Neural progenitor cell (in vitro differentiated cells): ENCODE results near the gene RASL12.

DNA sequence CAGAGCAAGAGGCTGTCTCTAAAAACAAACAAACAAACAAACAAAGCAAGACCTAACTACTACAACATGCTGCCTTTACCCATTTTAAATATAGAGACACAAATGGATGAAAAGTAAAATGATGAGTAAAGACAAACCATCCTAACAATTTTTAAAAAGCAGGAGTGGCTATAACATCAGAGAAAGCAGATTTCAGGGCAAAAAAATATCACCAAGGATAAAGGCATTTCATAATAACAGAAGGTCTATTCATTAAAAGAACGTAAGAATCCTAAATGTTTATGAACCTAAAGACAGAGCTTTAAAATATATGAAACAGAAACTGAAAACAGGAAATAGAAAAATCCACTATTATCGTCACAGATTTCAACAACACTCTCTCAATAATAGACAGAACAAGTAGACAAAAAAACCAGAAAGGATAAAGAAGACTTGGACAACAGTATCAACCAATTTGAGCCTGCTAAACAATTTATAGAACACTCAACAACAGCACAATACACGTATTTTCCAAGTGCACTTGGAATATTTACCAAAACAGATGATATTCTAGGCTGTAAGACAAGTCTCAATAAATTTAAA is 71.4 kb downstream of the FBXL22 start:
- RAMPAGE, long total RNA = no peak

GRCh38 chr15:63800119-63800979 is 33.4 kb downstream of the HERC1 start:
- RAMPAGE, long total RNA = no peak

DNA sequence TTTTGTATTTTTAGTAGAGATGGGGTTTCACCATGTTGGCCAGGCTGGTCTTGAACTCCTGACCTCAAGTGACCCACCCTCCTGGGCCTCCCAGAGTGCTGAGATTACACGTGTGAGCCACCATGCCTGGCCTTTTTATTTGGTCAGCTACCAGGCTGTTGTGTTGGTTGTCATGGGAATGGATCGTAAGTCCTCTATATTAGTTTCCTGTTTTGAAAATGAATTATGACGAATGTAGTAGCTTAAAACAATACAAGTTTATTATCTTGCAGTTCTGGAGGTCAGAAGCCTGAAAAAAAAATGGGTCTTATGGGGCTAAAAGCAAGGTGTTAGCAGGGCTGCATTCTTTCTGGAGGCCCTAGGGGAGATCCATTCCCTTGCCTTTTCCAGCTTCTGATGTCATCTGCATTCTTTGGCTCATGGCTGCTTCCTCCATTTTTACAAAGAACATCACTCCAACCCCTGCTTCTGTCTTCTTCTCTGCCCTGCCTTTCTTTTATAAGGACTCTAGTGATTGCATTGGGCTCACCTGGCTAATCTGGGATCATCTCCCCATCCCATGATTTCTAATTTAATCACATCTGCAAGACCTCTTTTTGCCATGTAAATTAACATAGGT is 25.2 kb upstream of the HERC1 start:
- RAMPAGE, long total RNA = no peak

DNA sequence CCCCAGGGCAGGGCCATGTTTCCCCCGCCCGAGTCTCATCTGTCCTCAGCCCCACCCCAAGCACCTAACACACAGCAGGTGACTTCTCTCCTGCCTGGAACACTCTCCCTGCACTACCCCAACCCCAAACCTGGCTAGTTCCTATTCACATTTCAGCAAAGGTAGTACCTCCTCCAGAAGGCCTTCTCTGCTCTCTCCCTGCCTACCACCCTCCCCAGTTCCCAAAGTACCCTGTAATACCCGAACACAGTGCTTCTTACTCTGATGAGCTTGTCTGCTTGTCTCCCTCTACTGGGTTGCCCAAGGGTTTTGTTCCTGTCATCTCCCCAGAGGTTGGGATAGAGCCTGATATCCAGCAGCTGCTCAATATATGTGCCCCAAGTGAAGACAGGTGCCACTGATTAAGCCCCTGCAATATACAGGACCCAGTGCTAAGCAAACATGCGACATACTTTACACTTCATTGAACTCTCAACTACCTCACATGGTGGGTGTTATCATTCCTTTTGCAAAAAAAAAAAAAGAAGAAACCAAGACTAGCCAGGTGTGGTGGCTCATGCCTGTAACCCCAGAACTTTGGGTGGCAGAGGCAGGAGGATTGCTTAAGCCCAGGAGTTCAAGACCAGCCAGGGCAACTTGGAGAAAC is 103.6 kb downstream of the DAPK2 start:
- RAMPAGE, long total RNA = no peak

- RAMPAGE, long total RNA = no peak
Measured at GRCh38 chr15:63945614-63946937, 100.2 kb downstream of the DAPK2 start.

- RAMPAGE, long total RNA = no peak
Measured at GRCh38 chr15:64024405-64025215, 21.7 kb downstream of the DAPK2 start.

- RAMPAGE, long total RNA = no peak
Measured at GRCh38 chr15:64161305-64162406, 1.2 kb downstream of the PPIB start.

DNA sequence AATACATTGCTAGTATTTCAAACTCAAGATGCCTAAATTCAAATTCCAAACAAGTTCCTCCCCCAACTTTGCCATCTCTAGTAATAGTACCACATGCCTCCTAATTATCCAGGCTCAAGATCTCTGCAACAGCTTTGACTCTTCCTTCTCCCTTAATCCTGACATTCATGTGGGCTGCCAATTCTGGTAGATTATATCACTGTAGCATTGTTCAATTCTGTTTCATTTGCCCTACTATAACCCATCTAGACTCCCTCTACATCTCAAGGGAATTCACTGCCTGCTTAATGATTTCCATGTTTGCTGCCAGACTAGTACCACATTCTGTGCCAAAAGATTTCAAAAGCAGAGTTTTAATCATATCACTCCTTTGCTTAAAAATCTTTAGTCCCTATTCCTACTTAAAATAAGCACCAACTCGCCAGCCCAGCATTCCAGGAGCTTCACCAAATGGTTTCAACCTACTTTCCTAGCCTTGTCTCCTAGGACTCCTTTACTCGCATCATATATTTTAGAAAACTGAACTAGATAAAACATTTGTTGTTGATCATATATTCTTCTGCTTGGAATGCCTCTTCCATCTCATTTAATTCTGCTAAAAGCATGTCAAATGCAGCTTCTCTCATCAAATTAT is 34.7 kb upstream of the PPIB start:
- RAMPAGE, long total RNA = no peak

DNA sequence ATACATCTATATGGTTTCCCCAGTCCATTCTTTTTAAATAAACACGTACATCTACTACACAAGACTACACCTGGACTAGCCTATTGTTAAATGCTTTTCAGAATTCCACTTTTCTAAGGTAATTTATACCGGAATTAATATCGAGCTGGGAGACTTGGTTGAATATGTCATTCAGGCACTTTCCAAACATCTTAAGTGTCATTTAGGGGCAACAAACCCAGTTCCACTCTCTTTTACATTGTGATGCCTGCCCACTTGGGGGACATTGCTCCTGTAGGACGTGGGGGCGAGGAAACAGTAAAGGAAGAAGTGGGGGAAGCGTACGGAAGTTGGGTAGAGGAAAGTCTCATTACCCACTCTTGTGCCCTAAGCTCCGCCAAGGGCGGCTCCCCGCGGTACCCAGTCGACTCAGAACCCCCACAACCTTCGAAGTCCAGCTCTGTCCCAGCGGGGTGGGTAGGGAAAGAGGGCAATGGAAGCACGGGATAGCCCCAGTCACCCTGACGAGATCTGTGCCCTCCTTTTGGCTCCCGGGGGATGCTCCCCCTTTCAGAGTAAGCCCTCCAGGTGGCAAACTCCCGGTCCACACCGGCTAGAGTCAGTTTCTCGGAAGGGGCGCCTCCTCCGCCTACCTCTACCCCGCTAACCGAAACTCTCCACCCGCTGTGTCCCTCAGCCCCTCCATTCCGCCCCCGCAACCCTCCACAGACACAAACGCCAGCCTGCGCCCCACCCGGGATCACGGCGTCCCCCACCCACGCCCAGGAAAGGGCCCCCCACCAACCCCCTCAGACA is 639 bp downstream of the CSNK1G1 start:
- RAMPAGE, long total RNA = no peak

DNA sequence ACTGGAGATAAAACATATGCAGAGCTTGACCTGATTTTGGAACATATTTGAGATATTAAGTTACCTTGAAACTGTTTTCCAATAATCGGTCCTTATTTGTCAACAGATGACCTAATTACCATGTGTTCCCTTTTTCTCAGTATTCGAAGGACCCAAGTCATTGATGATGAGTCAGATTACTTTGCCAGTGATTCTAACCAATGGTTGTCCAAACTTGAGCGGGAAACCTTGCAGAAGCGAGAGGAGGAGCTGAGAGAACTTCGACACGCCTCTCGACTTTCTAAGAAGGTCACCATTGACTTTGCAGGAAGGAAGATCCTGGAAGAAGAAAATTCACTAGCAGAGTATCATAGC is 21.8 kb downstream of the TRIP4 start:
- RAMPAGE, long total RNA = no peak

GRCh38 chr15:64529307-64529896 is 69.0 kb downstream of the ZNF609 start:
- RAMPAGE, long total RNA = no peak

DNA sequence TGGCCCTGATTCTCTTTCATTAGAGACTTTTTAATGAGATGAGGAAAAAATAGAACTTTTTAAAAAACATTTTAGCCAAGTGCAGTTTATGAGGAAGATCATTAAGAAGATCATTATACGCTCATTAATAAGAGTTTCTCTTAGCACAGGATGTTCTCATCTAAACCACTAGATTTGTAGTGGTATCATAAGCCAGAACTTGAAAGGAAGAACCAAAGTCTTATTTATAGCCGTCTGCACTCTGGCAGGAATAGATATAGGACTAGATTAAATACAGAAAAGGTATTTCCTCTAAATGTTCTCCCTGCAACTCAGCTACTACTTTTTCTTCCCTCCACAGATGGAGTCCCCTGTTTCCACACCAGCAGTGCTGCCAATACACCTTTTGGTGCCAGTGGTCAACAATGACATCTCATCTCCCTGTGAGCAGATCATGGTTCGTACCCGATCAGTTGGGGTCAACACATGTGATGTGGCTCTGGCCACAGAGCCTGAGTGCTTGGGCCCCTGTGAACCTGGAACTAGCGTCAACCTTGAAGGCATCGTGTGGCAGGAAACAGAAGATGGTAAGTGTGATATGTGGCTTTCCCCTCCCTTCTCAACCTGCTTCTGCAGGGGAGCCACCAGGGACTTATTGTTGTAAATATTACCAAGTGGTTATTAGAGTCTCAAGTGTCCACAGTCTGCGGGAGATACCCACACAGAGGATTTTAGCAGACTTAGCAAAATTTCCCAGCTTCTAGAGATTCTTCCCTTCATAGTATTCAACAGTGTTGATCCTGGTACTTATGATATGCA is 152.7 kb downstream of the RBPMS2 start:
- RAMPAGE, long total RNA = no peak

DNA sequence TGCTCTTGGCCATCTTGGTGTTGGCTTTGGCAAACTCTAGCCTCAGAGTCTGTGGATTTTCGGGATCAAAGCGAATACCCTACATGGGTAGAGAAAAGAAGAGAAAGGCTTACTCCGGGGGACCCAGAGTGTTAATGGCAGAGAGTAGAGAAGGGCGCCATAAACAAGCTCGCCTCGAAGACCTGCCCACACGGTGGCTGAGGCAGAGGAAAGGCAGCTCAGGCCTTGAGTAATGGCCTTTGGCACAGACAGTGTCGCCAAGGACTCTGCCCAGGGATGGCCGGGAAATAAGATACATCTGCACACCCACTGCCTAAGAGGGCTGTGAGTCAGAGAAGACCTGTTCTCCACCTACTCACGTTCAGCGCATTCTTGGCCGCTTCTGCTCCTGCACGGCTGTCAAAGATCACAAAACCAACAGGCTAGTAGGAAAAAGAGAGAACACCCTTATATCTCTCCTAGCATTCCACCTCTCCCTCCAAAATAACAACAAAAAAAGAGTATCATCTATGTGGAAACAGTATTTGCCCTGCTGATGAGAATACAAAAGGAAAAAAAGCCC is 26.2 kb downstream of the RBPMS2 start:
- RAMPAGE, long total RNA = no peak

DNA sequence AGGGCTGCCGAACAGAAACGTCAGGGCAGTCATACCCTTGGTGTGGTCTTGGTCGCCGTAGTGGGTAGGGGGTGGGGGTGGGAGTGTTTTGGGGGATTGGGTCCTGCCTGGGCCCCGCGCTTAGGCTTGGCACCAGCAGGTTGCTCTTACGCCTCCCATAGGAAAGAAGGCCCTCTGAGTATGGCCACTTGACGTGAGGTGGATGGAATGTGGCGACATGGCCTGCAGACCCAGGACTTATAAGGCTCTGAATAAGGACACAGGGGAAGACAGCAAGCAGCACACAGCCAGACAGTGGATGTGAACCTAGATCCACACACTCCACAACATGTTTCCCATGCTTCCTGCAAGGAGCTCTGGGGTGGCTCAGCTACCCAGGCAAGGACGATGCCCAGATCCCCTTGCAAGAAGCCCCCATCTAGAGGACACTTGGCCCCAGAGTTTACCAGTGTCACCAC is 12.4 kb downstream of the RBPMS2 start:
- RAMPAGE, long total RNA = no peak

- RAMPAGE, long total RNA = no peak
Measured at GRCh38 chr15:64824896-64825271, 563 bp downstream of the PIF1 start.

DNA sequence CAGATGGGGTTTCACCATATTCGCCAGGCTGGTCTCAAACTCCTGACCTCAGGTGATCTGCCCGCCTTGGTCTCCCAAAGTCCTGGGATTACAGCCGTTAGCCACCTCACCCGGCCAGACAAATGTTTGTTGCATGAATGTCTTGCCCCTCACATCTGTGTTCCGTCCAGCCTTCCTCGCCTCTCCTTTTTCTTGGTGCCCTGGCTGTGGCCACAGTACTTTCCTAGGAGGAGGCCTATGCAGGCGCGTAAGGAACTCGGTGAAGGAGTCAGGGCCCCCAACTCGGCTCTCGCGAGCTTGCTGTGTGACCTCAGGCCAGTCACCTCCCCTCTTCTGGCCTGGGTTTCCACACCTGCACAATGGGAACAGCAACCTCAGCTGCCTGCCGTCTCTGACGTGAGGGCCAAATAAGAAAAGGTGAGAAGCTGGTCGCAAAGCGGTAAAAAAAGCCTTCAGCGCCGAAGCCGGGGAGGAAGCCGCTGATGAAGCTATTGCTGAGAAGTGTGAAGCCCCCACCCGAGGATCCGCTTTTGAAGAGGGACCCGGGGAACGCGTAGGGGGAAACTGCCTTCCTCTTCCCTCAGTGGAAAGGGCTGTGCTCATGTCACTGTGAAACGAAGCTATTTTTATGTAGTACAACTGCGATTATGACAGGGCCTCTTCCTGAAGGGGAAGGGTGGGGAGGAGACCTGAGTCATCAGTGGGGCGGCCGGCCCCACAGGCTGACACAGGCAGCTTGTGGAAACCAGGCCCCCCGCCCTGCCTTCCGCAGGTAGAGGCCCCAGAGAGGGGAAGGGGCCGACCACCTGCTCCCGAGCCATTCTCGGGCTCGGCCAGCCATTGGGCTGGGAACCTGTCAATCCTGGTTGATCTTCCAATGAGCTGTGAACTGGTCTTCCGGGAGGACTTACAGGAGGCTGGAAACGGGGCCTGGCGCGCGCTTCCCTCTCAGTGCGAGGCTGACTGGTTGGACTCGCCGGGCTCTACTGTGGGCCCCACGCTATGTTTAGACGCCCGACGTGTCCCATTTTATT is 18.1 kb upstream of the ANKDD1A start:
- RAMPAGE, long total RNA = no peak

DNA sequence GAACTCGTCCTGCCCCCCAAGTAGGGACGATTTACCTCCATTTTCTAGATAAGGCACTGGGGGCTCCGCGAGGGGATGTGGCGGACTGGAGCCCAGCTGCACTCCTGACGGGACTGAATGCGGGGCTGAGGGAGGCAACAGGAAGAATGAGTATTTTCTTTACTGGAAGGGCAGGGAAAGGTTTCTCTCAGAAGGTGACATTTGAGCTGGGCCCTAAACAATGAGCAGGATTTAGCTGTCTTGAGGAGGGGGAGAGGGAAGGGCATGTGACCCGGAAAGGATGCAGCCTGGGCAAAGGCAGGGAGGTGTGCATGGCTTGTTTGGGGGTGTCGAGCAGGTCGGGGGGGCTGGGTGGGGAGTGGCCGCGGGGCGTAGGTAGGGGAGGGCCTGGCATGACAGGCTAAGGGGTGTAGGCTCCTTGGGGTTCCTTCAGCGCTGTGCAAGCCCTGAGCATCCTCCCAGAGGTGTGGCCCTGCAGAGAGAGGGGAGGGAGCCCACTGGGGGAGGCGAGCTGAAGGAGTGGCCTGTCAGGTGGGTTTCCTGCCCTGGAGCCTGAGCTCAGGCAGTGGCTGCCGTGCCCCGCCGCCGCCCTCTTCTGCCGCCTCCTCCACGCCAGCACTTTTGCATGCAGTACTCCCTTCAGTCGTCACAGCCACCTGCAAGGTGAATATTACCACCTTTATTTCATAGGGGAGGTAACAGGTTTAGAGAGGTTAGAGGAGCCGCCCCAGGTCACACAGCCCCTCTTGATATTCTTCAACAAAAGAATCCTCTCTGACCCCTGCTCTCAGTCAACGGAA is 17.2 kb upstream of the ANKDD1A start:
- RAMPAGE, long total RNA = no peak

DNA sequence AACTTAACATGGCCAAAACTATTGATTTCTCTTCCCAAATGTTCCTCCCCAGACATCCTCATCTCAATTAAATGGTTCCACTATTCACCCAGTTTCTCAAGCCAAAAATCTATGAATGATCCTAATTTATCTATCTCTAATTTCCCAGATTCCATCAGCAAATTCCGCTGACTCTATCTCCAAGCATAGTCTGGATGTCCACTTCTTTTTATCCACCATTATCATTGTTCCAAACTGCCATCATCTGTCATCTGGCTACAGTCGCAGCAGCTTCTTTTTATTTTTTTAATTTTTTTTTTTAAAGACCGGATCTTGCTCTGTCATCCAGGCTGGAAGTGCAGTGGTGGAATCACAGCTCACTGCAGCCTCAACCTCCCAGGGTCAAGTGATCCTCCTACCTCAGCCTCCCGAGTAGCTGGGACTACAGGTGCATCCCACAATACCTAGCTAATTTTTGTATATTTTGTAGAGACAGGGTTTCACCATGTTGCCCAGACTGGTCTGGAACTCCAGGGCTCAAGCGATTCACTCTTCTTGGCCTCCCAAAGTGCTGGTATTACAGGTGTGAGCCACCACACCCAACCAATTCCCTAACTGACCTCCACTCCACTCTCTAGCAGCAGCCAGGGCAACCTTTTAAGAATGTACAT is 19.8 kb upstream of the SPG21 start:
- RAMPAGE, long total RNA = no peak

DNA sequence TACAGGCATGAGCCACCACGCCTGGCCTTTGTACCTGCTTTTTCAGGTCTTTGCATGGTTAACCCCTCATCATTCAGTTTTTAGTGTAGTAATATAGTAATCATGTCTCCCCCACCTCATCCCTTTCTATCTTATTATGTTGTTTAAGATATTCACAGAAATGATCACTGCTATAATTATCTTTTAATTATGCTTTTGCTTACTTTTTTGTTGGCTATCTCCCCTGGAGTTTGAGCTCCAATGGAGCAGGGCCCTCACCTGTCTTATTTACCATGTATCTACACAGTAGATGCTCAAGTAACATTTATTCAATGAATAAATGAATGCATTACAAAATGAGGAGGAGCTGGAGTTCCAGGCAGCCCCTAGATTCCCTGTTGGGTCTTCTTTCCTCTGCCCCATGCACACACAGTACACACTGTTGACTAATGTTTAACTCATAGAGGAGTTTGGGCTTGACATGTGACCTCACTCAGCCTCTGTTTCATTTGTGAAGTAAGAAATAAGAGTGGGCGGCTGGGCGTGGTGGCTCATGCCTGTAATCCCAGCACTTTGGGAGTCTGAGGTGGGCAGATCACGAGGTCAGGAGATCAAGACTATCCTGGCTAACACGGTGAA is 1.1 kb upstream of the SLC51B start:
- RAMPAGE, long total RNA = no peak

DNA sequence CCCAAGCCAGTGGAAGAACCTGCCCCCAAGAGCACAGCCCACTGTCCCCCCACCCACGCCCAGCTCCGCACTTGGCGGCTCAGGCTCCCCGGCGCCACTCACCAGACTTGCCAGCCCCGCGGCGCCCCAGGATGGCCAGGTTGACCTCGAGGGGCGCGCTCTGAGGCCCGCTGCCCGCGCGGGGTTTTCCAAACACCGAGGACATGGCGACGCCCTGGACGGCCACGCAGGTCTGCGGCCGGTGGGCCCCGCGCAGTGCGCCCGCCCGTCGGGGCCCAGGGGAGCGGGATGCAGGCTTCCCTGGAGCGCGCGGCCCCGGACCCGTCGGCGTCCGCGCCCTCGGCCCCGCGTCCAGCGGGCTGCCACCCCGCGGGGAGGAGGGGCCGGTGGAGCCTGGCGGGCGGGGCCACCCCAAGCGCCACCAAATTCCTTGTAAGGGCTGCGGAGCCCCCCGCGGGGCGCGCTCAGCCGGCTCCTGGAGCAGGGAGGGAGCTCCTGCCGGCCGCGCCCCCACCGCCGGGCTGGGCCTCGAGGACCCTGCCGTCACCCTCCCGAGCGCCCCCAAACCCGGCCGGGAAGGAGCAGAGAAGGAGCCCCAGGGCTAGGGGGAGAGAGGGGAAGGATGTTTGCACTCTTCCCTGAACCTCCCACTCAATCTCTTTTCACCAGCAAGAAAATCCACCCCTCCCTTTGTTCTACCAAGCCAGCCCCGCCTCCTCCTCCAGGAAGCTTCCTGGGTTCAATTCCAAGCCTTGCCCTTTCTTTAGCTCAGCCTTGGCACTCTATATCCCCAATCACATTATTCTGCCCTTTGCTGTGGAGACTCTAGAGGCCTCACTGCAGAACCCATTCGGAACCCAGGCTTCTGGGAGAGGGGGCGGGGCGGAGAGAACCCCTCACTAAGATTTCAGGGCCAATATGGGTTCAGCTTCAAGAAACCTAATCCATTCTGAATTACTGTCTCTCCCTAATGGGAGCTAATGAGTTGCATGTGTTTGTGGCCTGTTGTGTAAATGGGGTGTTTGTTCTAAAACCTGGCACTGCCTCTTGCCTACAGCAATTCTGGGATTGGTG is at the start of gene RASL12:
TSS of gene RASL12 (minus strand) at position 361 of the 1,074 bp plus-strand sequence.
- RAMPAGE, long total RNA = no peak